Adrenal gland (tissue), 7 donors: ENCODE measurements around the gene ZNRD2.

GRCh38 chr11:65414536-65415159 lies 28.2 kb downstream of the FRMD8 start:
- PRO-cap, 3 experiments, result no peak in any of the 3 experiments
- RAMPAGE, long total RNA, 4 experiments, result no peak in any of the 4 experiments
- RRBS, result no CpG with 5 or more reads among the region's 14 CpGs

DNA sequence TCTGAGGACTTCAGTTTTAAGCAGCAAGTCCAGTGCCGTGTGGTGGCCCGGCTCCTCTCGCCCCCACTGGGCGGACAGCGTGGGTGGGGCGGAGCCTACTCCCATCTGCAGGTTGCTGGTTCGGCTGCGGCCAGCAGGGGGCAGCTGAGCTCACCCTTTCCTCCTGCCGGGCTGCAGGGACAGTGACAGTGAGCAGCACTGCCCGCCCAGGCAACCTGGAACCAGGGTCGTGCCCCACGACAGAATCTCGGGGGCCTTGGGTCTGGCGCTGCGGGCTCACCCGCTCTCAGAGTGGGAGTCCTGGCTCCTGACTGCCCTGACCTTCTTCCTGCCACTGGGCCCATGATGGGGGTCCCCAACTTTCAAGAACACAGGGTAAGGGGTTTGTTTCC lies 30.0 kb downstream of the FRMD8 start:
- PRO-cap, 3 experiments, result peak in 3 of 3 experiments; most common plus-strand start position 242 of the sequence (in 3); most common minus-strand start position 68 of the sequence (in 3)
- RAMPAGE, long total RNA, 4 experiments, result start-site peak on the plus strand in 1 of 4 experiments, centred at position 194 of the sequence, 75 reads per replicate
- RRBS, result no CpG with 5 or more reads among the region's 16 CpGs

GRCh38 chr11:65416787-65417684 lies 30.6 kb downstream of the FRMD8 start:
- PRO-cap, 3 experiments, result peak in 3 of 3 experiments; most common plus-strand start chr11:65417343 (in 2); most common minus-strand start chr11:65417057 (in 2)
- RAMPAGE, long total RNA, 4 experiments, result no peak in any of the 4 experiments
- RRBS, result 5% methylated on average over 3 of the region's 15 CpGs

- PRO-cap, 3 experiments, result peak in 3 of 3 experiments; most common plus-strand start chr11:65427240 (in 3); most common minus-strand start chr11:65427470 (in 2)
- RAMPAGE, long total RNA, 4 experiments, result no peak in any of the 4 experiments
- RRBS, result no CpG with 5 or more reads among the region's 9 CpGs
These were observed 40.7 kb downstream of the FRMD8 start for GRCh38 chr11:65426998-65427629.

DNA sequence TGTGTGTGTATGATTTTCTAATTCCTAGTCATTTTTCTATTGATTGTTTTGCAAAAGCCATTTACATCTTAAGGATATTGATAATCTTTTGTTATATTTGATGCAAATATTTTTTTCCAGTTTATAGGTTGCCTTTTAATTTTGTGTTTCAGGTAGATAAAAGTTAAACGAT lies 43.0 kb downstream of the FRMD8 start:
- PRO-cap, 3 experiments, result peak in 1 of 3 experiments; most common plus-strand start position 109 of the sequence (in 1)
- RAMPAGE, long total RNA, 4 experiments, result no peak in any of the 4 experiments
- RRBS, result no CpG with 5 or more reads among the region's 1 CpG

DNA sequence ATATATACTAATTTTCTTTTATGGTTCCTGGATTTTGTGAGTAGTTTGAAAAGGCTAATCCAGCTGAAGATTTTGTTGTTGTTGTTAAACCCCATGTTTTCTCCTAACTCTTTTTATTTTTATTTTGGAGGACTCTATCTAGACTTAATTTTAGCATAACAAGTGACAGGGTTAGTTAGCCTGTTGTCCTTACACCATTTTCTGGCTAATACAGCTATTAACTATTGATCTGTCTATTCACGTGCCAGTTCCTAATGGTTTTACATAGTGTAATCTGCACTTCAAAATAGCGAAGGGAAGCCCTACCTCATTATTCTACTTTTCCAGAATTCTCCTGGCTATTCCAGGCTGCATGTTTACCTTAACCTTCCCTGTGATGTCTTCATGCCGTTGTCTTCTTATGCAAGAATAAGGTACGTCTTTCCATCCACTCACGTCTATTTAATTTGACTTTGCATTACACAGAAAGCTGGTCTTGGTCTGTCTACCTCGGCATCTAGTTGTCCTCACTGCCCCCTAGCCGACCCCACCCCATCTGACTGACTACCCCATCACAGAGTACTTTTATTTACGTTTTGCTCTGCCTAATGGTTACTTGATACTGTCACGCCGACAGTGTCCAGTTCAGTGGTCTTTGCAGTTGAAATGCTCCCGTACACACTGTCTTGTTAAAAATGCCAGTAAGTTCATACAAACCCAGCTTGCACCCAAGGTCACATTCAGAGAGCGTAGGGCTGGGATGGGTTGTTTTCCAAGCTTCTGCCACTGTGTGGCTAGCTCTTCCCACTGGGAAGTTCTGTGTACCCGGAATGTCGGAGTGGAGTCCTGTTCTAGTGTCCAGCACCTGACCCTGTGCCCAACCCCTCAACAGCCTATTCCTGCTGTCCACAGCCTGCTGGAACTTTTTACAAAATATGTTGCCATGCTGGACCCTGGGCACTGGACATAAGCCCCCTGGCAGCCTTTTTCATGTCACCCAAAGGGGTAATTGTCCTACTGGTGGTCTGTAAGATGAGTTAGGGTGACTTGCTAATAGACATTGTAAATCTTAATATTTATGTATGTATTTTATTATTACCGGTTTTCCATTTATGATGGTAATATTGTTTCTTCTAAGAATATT lies 51.2 kb downstream of the FRMD8 start:
- PRO-cap, 3 experiments, result peak in 2 of 3 experiments; most common plus-strand start position 806 of the sequence (in 2); most common minus-strand start position 662 of the sequence (in 1)
- RAMPAGE, long total RNA, 4 experiments, result start-site peak on the plus strand in 1 of 4 experiments, centred at position 235 of the sequence, 105 reads per replicate
- RRBS, result no CpG with 5 or more reads among the region's 15 CpGs

DNA sequence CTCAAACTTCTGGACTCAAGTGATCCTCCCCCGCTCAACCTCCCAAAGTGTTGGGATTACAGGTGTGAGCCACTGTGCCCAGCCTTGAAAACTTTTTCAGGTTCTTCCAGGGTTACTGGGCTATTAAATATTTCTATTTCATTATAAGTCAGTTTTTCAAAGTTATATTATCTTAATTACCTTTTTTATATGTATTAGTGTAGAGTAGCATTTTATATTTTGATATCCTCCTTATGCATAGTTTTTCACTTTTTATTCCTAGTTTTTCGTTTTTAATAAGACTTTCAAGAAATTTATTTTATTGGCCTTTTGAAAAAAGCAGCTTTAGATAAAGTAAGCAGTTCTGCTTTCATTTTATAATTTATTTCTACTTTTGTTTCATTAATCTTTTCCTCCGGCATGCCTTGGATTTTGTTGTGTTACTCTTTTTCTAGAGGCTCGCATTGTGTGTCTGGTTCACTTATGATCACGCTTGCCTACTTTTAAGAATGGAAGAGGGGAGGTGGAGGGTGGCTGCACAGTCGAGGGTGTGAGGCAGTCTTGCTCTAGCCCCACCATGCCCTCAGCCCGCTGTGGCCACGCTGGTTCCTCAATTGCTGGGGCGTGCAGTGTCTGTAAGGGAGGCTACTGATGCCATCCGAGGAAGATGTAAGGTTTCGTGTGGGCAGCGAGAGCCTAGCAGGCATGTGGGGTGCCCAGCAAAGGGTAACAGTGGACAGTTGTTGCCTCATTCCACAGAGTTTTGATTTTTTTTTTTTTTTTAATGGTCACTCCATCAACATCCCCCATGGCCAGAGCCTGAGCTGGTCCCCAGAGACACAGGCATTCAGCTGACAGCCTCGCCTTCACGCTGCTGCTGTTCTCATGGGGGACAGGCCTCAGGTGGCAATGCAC lies 55.2 kb downstream of the FRMD8 start:
- PRO-cap, 3 experiments, result no peak in any of the 3 experiments
- RAMPAGE, long total RNA, 4 experiments, result no peak in any of the 4 experiments
- RRBS, result no CpG with 5 or more reads among the region's 14 CpGs

GRCh38 chr11:65501296-65502479 lies 23.2 kb upstream of the SCYL1 start:
- PRO-cap, 3 experiments, result peak in 2 of 3 experiments; most common plus-strand start chr11:65501397 (in 1); most common minus-strand start chr11:65501670 (in 2)
- RAMPAGE, long total RNA, 4 experiments, result no peak in any of the 4 experiments
- RRBS, result no CpG with 5 or more reads among the region's 4 CpGs

GRCh38 chr11:65505500-65505726 lies 19.5 kb upstream of the SCYL1 start:
- PRO-cap, 3 experiments, result peak in 1 of 3 experiments; most common plus-strand start chr11:65505594 (in 1)
- RAMPAGE, long total RNA, 4 experiments, result no peak in any of the 4 experiments
- RRBS, result no CpG with 5 or more reads among the region's 6 CpGs

GRCh38 chr11:65506981-65507513 lies 17.8 kb upstream of the SCYL1 start:
- PRO-cap, 3 experiments, result peak in 3 of 3 experiments; most common plus-strand start chr11:65507422 (in 3); most common minus-strand start chr11:65507256 (in 1)
- RAMPAGE, long total RNA, 4 experiments, result no peak in any of the 4 experiments
- RRBS, result no CpG with 5 or more reads among the region's 5 CpGs

GRCh38 chr11:65507514-65507946 lies 17.4 kb upstream of the SCYL1 start:
- PRO-cap, 3 experiments, result peak in 2 of 3 experiments; most common plus-strand start chr11:65507894 (in 1); most common minus-strand start chr11:65507676 (in 2)
- RAMPAGE, long total RNA, 4 experiments, result no peak in any of the 4 experiments
- RRBS, result no CpG with 5 or more reads among the region's 7 CpGs

- PRO-cap, 3 experiments, result no peak in any of the 3 experiments
- RAMPAGE, long total RNA, 4 experiments, result no peak in any of the 4 experiments
- RRBS, result no CpG with 5 or more reads among the region's 13 CpGs
These were observed 1.3 kb downstream of the SCYL1 start for GRCh38 chr11:65526163-65526522.

DNA sequence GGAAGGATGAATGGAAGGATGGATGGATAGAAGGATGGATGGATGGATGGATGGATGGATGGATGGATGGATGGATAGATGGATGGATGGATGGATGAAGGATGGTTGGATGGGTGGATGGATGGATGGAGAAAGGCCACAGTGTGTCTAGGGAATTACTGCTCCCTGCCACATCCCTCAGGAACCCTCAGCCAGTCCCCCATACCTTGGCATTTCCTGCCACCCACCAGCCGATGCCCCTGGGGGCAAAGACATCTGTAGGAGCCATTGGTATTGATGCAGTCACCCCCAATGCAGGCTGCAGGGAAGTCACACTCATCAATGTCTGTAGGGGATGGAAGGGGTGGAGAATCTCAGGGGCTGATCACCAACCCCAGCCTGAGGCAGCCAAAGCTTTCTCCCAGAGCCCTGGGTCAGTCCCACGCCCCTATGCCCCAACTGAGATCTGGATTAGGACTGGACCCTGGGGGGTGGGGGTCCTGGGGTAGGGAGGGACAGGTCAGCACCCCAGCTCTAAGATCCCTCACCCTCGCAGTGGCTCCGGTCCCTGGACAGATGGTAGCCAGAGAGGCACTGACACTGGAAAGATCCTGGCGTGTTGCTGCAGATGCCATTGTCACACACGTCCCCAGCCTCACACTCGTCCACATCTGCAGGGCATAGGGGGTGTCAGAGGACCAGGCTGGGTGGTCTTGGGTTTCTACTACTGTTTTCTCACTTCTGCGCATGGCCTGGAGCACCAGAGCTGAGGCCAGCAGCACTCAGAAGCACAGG lies 15.1 kb downstream of the LTBP3 start:
- PRO-cap, 3 experiments, result no peak in any of the 3 experiments
- RAMPAGE, long total RNA, 4 experiments, result start-site peak on the minus strand in 2 of 4 experiments, centred at positions 270 to 566 of the sequence, 14 to 23 reads per replicate
- RRBS, result no CpG with 5 or more reads among the region's 8 CpGs

DNA sequence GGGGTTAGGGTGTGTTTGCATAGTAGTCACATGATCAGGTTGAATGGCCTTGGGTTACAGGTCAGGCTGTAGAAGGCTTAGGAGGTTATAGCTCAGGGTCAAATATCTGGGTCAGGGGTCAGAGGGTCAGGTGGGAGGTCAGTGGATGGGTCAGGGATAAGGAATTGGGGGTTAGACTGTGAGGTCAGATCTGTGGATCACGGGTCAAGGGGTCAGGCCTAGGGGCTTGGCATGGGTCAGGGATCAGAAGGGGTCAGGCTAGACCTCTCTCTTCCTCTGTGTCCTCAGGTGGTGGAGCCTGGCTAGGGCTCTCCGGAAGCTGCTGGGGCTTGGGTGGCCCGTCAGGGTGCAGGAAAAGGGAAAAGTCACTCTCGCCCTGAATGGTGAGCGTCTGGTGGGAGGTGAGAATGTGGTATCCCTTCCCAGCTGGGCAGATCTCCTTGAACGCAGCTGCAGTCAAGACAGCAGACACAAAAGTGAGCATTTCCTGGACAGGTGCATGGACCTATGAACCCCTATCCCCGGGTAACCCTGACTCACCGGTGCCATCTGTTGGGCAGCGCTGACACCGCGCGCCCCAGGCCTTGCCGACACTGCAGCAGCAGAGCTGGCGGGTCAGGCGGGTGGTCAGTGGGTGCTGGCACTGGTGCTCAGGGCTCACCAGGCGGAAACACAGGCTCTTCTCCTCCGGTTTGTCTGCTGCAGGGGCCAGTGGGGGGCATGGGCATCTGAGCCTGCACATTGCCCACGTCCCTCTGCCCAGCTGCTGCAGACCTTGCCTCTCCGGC lies 6.3 kb downstream of the LTBP3 start:
- PRO-cap, 3 experiments, result no peak in any of the 3 experiments
- RAMPAGE, long total RNA, 4 experiments, result start-site peak on the minus strand in 2 of 4 experiments, centred at positions 299 to 662 of the sequence, 12 reads per replicate
- RRBS, result 34% methylated on average over 2 of the region's 19 CpGs

DNA sequence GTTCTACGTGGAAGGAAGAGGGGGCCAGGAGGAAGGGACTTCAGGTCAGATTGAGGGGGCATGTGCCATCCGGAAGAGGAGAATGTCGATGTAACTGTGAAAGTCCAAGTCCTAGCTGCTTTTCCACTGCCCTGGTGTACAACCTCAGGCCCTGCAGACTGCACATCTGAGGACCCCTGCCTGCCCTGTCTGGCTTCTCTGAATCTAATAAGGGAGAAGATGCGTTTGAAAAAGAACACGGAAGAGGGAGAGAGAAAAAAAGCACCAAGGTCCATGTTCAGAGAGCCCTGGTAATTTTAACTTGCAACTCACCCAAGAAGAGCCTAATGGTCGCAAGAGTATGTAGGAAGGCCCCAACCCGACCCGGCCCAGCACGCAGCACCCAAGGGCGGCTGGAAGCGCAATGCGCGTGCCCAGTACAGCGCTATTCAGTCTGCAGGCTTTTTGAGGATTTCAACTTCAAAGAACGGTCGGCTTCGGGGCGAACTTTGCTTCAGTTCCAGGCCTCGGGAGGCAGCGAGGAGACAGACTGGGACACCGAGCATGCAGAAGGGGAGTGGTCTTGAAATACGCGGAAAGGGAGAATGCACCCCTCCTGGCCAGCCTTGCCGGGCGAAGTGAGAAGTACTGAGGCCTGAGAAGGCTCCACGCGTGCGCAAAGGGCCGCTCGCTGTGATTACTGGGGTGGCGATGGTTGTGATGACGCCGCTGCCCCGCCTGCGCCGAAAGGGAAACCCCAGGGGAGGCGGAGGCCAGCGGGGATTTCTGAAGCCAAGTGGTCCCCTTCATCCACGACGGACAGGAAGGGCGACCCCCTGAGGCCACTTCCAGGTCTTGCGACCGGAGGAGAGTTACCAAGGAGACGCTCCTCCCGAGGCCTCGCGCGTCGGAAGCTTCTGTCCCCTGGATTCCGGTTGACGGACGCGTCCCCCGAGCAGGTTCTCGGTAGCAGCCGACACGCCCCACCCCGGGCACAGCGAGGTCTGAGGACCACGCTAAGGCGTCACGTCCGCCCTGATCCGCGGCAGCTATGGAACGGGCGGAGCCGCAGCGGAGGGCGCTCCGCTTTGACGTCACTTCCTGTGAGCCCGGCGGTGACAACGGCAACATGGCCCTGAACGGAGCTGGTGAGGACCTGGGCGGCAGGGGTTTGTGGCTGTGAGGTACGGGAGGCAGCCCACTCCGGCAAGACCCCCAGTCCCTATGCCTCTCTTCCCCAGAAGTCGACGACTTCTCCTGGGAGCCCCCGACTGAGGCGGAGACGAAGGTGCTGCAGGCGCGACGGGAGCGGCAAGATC lies at the start of gene ZNRD2:
TSS of gene ZNRD2 (plus strand) at position 1,094 of the 1,298 bp plus-strand sequence.
- PRO-cap, 3 experiments, result peak in 3 of 3 experiments; most common plus-strand start position 1,076 of the sequence (in 3); most common minus-strand start position 985 of the sequence (in 2)
- RAMPAGE, long total RNA, 4 experiments, result start-site peak on the plus strand in 4 of 4 experiments, centred at positions 1,089 to 1,091 of the sequence, 41 to 1,013 reads per replicate; start-site peak on the minus strand in 3 of 4 experiments, centred at positions 934 to 998 of the sequence, 23 to 41 reads per replicate
- RRBS, result under 1% methylated on average over 25 of the region's 88 CpGs

- PRO-cap, 3 experiments, result peak in 3 of 3 experiments; most common minus-strand start chr11:65575868 (in 3)
- RAMPAGE, long total RNA, 4 experiments, result start-site peak on the minus strand in 2 of 4 experiments, at chr11:65575849-65575910 at its widest, 7 to 17 reads per replicate
- RRBS, result no CpG with 5 or more reads among the region's 53 CpGs
These were observed 608 bp upstream of the EHBP1L1 start for GRCh38 chr11:65574917-65575972.

DNA sequence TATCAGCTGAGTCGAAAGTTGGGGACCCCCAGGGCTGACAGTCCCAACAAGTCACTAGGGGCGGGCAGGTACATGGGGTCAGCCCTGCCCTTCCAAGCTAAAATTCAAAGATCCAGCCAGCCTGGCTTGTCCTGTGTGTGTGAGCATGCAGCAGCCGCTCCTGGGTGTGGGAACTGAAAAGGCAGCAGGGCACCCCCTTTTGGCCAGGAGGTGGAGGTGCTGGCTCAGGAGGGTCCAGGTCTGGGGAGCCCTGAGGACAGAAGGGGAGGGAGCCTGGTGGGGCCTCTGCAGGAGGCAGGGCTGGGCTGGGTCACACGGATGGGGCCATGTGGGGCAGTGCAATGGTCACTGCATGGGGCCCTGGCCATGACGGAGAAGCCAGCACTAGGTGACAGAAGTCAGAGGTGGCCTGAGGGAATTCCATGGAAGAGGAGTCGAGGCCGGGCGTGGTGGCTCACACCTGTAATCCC lies 6.9 kb downstream of the KCNK7 start:
- PRO-cap, 3 experiments, result no peak in any of the 3 experiments
- RAMPAGE, long total RNA, 4 experiments, result no peak in any of the 4 experiments
- RRBS, result no CpG with 5 or more reads among the region's 8 CpGs

DNA sequence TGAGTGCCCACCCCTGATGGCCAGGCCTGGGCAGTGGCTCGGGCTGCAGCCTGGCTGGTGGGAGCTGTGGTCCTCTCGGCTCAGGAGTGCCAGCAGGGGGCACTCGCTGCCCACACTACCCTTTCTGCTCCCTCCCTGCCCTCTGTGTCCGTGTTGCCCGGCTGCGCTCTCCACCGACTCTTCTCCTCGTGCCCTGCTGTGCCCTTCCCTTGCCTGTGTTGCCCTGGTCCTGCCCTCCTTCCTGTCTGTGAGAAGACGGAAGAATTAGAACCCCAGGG lies 10.4 kb downstream of the PCNX3 start:
- PRO-cap, 3 experiments, result no peak in any of the 3 experiments
- RAMPAGE, long total RNA, 4 experiments, result no peak in any of the 4 experiments
- RRBS, result no CpG with 5 or more reads among the region's 9 CpGs

DNA sequence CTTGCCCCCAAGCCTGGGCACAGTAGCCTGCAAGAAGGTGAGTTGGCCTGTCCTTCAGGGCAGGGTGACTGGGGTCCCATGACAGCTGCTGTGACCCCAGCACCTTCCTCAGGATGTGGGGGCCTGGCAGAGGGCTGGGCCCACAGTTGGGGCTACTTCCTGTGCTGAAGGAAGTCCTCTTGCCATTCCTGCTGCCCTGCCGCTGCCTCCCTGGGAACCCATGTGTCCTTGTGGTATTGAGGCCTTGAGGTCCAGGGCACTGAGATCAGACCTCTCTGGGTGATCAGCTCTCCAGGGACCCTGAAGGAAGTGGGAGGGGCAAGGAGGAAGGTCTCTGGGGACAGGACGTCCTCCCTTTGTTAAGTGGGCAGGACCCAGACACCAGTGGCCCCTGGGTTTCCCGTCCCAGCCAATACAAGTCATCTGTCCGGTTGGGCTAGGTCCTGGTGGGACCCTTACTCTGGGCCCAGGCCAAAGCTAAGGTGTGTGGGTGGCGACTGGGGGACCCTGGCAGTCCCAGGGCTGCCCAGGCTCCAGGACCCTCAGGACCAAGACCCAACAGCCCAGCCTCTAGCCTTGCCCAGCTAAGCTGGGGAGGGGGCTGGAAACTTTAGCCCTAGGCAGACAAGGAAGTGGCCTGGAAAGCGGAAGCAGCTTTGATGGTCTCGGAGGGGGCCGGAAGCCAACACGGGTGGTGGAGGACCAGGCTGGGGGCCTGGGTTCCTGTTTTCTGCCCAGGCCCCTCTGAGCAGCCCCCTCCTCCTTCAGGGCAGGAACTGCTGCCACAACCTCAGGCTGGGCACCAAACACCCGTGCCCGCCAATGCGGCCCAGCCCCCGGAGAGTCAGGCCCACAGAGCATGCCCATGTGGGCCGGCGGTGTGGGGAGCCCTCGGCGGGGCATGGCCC lies 2.4 kb downstream of the SIPA1 start:
- PRO-cap, 3 experiments, result peak in 3 of 3 experiments; most common plus-strand start position 422 of the sequence (in 3); most common minus-strand start position 222 of the sequence (in 1)
- RAMPAGE, long total RNA, 4 experiments, result no peak in any of the 4 experiments
- RRBS, result no CpG with 5 or more reads among the region's 17 CpGs

DNA sequence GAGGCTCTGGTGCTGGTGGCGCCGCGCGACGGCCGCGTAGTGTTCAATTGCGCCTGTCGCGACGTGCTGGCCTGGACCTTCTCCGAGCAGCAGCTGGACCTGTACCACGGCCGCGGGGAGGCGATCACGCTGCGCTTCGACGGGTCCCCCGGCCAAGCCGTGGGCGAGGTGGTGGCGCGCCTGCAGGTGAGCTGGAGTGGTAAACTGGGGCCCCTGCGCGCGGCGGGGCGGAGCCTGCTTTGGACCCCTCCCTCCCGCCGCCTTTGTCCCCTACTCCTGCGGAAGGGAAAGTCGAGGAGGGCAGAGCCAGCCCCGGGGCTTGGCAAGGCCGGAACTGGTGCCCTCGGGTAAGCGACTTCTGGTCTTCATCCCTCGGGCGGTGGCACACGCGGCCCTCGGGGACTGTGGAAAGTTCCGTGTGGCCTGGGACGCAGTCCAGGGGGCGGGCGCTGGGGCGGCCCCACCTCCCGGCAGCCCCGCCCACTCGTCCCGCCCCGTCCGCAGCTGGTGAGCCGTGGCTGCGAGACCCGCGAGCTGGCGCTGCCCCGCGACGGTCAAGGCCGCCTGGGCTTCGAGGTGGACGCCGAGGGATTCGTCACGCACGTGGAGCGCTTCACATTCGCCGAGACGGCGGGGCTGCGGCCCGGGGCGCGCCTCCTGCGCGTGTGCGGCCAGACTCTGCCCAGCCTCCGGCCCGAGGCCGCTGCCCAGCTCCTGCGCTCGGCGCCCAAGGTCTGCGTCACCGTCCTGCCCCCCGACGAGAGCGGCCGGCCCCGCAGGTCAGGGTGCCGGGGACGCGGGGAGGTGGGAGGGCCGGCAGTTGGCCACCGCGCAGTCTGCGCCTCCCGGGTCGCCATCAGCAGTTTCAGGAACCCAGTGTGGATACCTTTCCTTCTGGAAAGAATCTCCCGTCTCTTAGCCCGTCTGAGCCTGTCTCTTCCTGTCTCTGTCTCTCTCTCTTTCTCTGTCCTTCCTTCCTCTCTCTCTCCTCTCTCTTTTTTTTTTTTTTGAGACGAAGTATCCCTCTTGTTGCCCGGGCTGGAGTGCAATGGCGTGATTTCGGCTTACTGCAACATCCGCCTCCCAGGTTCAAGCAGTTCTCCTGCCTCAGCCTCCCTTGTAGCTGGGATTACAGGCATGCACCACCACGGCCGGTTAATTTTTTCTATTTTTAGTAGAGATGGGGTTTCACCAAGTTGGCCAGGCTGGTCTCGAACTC lies 9.4 kb downstream of the SIPA1 start:
- PRO-cap, 3 experiments, result peak in 3 of 3 experiments; most common plus-strand start position 523 of the sequence (in 1); most common minus-strand start position 397 of the sequence (in 2)
- RAMPAGE, long total RNA, 4 experiments, result no peak in any of the 4 experiments
- RRBS, result 6% methylated on average over 18 of the region's 113 CpGs